NCI-H460 (cell line): Measurements from ENCODE around the gene EFS.

DNA sequence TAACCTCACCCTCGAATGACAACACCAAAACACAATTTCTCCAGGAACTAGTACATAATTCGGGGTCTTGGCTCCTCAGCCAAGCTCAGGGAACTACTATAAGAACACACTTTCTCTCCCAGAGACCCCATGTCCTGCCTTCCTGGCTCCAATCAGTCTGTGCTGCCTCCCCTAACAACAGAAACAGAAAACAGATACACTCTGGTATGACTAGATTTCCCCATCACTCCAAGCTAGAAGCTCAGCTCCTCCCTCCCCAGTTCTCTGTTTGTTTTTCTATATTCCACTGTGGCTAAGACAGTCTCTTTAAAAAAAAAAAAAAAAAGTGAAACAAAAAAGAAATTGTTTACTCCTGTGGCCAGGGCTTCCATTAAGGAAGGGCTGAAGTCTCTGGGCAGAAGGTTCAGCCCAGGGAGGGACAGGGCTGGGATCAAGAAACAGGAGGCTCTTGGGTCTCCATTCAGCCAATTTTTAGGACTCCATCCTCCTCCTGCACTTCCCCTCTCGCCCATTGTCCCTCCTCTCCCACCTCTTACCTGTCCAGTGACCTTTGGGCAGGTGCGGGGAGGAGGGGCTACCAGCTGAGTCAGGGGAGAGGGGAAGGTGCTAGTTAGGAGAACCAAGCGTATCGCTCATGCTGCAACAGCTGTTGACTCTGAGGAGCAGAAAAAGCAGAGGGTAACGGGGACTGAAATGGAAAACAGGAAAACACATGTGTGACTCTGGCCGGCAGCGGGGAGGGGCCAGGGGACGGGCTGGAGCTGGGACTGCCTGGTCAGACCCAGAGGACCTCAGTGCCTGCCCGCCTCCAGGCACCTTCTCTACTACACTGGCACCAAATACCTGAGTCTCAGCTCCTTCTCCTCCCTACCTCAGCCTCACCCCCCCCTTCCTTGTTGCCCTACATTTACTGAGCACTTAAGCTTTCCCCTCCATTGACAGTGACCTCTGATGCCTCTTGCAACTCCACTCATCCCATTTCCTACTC, 4.2 kb upstream of the SLC7A7 start:
RAMPAGE:
- cytosol, long total RNA: no peak
- long total RNA: no peak
- nucleus, long total RNA: no peak

RAMPAGE:
- cytosol, long total RNA: no peak
- long total RNA: no peak
- nucleus, long total RNA: no peak
Observed at GRCh38 chr14:22871564-22871736, 90 bp upstream of the LRP10 start.

DNA sequence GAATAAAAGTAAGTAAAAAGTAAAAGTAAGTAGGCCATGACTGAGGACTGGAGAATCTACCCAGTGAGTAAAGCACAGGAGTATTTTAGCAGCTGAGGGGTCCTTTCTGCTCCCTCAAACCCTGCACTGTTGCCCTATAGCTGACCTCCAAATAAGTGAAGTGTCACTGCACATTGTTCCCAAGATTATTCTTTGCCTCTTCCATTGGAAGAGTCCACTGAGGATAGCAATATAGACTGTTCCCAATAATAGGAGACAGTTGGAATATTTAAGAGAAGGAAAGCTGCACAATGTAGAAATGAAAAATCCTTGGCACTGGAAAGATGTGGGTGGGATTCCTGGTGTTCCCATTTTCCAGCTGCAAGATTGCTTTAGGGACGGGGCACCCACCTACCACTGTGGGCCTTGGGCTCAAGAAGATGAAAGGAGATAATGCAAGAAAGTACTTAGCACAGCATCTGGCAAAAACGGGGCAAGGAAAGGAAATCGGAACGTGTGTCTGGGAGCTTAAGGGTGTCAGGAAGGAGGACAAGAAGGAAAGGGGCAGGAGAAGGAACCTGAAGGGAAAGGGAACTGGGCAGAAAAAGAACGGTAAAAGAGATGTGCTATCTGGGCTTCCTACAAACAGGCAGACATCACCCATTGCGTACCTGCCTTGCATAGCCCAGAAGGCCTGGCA, 1.2 kb upstream of the REM2 start:
RAMPAGE:
- cytosol, long total RNA: no peak
- long total RNA: no peak
- nucleus, long total RNA: no peak

DNA sequence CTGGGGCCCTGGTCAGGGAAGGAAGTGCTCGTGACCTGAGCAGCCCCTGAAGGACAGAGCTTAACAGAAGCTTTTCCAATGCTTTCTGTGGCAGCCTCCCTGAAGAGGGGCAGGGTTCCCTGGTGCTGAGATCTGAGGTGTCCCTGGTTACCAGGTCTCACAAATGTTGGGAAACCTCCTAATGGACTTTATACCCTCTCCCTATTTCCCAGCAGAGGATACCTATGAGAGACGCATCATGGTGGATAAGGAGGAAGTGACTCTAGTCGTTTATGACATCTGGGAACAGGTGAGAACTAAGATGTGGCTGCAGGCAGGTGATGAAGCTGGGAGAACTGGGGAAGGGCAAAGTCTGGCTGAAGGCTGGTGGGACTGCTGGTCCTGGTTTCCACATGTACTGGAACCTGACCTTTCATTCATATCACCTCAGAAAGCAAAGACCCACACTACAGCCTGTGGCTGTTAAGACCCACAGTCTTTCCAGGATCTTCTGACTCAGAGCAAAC, 2.1 kb downstream of the REM2 start:
RAMPAGE:
- cytosol, long total RNA: no peak
- long total RNA: no peak
- nucleus, long total RNA: no peak

RAMPAGE:
- cytosol, long total RNA: no peak
- long total RNA: no peak
- nucleus, long total RNA: no peak
Observed at GRCh38 chr14:22886297-22887213, 3.5 kb downstream of the REM2 start.

DNA sequence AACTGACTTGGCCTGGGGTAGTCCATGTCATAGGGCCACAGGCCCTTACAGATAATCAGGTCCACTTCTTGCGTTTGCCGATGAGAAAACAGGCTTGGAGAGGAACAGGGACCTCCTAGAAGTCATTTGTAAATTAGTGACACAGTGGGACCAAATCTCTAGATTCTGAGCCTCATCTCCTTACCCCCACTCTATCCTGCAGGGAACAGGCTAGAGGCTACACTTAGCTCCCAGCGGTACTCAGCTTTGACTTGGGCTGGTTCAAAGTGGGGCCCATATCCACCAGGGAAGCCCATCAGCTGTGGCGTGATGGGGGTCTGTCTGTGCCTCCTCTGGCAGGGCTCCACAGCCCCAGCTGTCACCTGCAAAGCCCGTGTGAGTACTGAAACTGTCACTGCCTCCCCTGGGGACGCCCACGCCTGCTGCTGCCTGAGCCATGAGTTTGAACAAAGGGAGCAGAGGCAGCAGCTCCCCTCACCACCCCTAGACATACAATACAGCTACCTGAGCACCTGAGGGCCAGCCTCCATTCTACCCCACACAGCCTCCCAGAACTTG, 4.9 kb downstream of the REM2 start:
RAMPAGE:
- cytosol, long total RNA: no peak
- long total RNA: no peak
- nucleus, long total RNA: no peak

GRCh38 chr14:22951810-22952210, 5.1 kb downstream of the HAUS4 start:
RAMPAGE:
- cytosol, long total RNA: no peak
- long total RNA: no peak
- nucleus, long total RNA: no peak

RAMPAGE:
- cytosol, long total RNA: no peak
- long total RNA: no peak
- nucleus, long total RNA: no peak
Observed at GRCh38 chr14:22955852-22956343, 992 bp downstream of the HAUS4 start.

DNA sequence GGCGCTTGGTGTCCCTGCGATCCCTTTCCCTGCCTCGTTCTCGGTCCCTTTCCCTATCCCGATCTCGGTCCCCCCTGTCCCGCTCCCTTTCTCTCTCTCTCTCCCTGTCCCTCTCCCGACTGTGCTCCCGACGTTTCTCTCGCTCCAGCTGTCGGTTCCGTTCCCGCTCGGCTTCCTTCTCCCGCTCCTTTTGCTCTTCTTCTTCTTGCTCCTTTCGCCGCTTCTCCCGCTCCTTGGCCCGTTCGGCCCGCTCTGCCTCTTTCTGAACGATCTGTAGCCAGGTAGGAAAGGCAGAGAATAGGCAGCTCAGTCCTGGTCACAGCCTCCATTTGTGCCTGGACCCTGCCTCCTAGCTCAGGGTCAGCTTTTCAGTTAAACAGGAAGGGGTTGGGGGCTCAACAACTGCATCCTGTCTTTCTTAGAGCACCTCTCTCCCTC, 1.9 kb upstream of the CDH24 start:
RAMPAGE:
- cytosol, long total RNA: no peak
- long total RNA: no peak
- nucleus, long total RNA: no peak

RAMPAGE:
- cytosol, long total RNA: no peak
- long total RNA: no peak
- nucleus, long total RNA: no peak
Observed at GRCh38 chr14:23067068-23068040, 10.0 kb upstream of the CDH24 start.

RAMPAGE:
- cytosol, long total RNA: no peak
- long total RNA: no peak
- nucleus, long total RNA: no peak
Observed at GRCh38 chr14:23095675-23096141, 403 bp downstream of the C14orf119 start.

GRCh38 chr14:23121295-23121886, 2.3 kb upstream of the CEBPE start:
RAMPAGE:
- cytosol, long total RNA: no peak
- long total RNA: no peak
- nucleus, long total RNA: no peak

GRCh38 chr14:23182398-23183047, 937 bp downstream of the SLC7A8 start:
RAMPAGE:
- cytosol, long total RNA: no peak
- long total RNA: no peak
- nucleus, long total RNA: no peak

RAMPAGE:
- cytosol, long total RNA: no peak
- long total RNA: no peak
- nucleus, long total RNA: no peak
Observed at GRCh38 chr14:23275294-23275968, 10.5 kb downstream of the HOMEZ start.

RAMPAGE:
- cytosol, long total RNA: no peak
- long total RNA: no peak
- nucleus, long total RNA: no peak
Observed at GRCh38 chr14:23353327-23354153, 853 bp upstream of the SLC22A17 start.

DNA sequence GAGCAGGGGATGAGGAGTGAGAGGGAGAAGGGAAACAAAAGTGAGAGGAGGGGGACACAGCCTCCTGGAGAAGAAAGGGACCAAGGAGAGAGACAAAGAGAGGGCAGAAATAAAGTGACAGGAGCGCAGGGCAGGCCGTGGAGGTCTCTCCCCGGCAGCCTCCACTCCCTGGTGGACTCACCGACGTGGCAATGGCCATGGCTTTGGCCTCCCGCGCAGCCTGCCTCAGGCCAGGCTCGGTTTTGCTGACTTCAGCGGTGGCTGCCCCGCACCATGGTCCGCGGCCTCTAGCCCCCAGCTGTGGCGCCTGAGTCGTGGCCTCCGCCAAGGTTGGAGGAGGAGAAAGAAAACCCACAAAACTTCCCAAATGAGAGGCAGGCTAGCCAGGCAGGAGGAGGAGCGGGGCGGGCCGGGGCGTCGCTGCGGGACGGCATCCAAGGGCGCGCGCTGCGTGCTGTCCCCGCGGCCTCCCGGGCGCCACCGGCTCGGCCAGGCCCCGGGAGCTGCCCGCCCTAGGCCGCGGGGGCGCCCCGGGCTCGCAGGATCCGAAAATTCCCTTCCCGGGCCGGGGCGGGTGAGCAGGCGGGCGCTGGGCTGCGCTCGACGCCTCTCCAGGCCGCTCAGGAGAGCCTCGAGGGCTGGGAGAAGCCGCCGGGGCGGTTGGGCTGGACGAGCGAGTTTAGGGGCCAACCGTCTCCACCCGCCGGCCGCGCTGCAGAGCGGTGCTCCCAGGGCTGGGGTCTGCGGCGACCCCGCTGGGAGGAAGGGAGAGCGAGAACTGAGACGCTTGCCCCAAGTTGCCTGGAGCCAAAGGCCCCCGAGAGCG, at the start of gene EFS:
TSS of gene EFS (minus strand) at position 346 of the 826 bp plus-strand sequence.
RAMPAGE:
- cytosol, long total RNA: no peak
- long total RNA: no peak
- nucleus, long total RNA: no peak

RAMPAGE:
- cytosol, long total RNA: no peak
- long total RNA: no peak
- nucleus, long total RNA: no peak
Observed at GRCh38 chr14:23366017-23366120, 897 bp upstream of the EFS start.

DNA sequence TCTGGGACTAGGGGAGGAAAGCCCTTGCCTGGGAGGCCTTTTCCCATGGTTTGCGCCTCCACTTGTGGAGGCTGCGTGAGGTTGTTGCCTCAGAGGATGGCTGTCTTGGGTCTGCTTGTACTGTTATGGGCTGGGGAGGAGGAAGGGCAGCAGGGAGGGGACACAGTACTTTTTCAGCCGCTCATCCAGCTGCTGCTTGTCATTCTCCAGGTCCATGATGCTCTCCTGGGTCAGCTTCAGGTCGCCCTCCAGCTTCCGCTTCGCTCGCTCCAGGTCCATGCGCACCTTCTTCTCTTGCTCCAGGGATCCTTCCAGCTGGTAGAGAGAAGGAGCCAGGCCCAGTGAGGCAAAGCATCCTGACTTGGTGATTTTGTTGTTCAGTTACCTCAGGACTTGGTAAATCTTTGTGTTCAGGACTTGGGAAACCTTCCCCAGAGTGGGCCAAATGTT, 13.4 kb downstream of the MYH7 start:
RAMPAGE:
- cytosol, long total RNA: no peak
- long total RNA: no peak
- nucleus, long total RNA: no peak

RAMPAGE:
- cytosol, long total RNA: no peak
- long total RNA: no peak
- nucleus, long total RNA: no peak
Observed at GRCh38 chr14:23437920-23439191, 2.9 kb upstream of the MYH7 start.

RAMPAGE:
- cytosol, long total RNA: no peak
- long total RNA: no peak
- nucleus, long total RNA: no peak
Observed at GRCh38 chr14:23444385-23444823, 8.9 kb upstream of the MYH7 start.